ENCODE results near the gene GSG1L.

- PRO-cap = no peak
Observed at GRCh38 chr16:25065007-25065466, 46.5 kb upstream of the LCMT1 start.

DNA sequence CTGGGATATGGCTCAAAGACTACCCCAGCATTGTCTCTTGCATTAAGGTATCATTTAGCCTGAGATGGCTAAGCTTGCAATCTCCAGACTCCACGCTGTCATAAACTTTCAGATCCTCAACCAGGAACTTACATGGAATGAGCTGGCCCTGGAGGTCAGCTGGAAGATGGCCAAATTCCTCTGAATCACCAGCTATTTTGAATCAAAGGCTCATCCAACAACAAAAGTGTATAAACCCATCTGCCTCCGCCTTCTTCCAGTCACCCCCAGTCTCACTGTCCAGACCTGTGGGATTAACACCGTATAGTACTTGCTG is 2.0 kb upstream of the LCMT1 start:
- PRO-cap = no peak

- PRO-cap = no peak
Observed at GRCh38 chr16:26032641-26033136, 340.9 kb downstream of the HS3ST4 start.

GRCh38 chr16:27179247-27180012 is 23.9 kb upstream of the KDM8 start:
- PRO-cap = no peak

DNA sequence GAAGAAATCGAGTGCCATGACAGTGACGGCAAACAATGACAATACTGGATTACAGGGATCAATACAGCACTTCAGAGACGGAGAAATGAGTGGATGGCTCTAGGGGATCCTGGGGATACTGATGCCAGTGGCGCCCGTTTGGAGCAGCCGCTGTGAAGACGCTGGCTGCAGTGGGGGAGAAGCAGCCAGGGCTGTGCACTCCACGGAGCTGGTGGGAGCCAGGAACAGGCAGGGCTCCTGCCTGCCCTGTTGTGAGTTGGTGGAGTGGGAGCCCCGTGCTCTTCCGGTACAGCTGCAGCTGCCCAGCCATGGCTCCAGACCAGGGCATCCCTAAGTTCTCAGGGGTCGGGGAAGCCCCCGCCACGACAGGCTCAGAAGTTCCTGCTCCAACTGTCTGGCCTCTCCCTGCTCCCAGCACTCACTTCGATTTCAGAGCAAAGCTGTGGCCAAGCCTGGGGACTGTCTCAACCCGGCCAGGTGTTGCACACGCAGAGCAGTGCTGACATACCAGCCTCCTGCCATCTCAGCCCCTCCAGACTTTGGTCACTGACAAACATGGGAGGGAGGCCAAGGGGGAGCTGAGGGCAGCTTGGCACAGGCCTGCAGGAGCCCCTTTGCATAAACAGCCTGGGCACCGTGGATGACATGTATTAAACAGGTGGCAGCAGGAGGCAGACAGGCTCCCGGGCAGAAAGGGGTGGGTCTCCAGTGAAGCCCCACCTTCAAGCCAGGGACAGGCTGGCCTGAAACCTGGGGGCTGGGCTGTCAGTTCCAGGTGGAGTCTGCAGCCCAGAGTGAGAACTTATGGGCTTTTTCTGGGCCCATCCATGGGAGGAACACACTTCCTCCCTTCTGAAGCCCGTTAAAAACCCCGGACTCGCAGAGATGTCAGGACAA is 13.9 kb upstream of the KDM8 start:
- PRO-cap = no peak

GRCh38 chr16:27196027-27196350 is 7.3 kb upstream of the KDM8 start:
- PRO-cap = no peak

DNA sequence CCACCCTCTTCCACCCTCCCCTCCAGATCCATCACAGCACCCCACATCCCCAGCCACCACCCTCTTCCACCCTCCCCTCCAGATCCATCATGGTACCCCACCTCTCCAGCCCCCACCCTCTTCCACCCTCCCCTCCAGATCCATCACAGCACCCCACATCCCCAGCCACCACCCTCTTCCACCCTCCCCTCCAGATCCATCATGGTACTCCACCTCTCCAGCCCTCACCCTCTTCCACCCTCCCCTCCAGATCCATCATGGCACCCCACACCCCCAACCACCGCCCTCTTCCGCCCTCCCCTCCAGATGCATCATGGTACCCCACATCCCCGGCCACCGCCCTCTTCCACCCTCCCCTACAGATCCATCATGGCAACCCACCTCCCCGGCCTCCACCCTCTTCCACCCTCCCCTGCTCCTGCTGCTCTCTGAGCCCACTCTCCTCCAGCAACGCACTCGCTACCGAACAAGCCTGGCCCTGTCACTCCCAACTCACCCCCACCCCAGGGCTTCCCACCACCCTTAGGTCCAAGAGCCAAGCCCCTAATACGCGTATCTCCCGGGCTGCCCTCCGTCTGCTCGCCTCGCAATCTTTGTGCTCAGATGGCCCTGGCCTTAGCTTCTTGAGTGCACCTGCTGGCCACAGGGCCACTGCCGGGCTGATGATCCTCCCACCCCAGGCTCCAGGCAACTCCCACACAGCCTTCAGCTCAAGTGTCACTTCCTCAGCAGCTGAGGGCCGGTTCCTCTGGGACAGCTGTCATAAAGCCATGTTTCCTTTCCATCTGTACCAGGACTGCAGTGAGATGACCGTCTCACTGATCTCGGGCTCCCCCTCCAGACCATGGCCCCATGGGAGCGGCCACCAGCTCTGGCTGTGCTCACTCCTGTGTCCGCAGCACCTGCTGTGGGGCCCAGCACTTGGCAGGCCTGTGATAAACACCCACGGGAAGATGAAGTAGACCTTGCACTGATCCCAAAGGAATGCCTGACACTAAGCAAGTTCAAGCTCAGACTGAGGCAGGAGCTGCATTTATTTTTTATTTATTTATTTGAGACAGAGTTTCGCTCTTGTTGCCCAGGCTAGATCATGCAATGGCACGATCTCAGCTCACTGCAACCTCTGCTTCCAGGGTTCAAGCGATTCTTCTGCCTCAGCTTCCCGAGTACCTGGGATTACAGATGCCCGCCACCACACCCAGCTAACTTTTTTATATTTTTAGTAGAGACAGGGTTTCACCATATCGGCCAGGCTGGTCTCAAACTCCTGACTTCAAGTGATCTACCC is 25.7 kb downstream of the KDM8 start:
- PRO-cap = no peak

DNA sequence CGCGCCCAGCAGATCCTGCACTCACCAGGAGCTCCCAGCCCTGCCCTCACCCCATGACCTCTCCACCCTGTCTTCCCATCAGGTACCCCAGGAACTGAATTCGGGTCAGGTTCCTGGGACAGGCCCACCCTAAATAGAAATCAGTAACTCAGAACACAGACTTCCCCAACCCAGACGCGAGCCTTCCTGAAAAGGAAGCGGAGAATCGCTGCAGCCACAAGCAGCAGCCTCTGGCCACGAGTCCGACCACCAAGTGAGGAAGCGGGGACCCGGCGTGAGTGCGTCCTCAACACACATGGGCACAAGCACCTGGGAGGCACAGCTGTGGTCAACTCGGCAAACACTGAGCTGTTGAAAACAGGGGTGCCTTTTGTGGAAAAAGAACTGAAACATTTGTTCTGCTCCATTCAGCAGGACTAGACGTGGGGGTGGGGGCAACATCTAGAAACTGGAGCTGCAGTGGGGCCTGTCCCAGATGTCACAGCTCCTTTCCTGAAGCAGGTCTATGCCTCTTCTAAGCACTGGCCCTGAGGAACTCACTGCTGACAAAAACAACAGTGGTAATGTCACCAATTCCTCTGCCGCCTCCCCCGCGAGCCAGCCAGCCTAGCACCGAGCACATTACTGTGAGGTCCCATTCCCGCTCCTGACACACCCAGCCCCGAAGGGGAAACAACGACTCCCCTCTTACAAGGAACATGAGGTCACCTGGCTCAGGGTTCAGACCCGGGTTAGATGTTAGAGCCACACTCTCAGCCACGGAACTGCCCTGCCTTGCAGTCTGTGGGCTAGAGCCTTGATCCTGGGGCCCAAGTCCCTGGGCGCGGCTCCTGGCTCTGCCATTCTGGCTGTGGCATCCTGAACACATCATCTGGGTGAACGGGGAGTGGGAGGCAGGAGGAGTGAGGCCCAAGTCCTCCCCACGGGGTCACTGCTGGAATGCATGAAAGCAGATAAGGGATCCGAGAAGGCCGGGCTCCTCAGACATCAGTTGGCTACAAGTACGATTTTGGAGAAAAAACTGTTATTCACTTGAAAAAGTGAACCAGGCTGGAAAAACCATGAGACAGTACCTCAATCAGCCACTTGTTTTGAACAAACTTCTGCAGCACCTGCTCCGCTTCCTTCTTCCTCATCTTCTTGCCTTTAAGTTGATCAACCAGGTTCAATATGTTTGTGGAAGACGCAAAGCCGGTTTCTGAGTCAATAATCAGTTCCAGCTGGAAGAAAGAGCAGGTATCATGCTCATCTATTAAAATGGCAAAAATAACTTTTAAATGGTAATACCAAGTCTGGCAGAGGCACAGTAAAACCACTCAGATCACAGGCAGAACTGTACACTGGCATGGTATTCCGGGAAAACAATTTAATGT is 29.1 kb downstream of the KDM8 start:
- PRO-cap = no peak

GRCh38 chr16:27362219-27363223 is 39.5 kb upstream of the IL21R start:
- PRO-cap = no peak

DNA sequence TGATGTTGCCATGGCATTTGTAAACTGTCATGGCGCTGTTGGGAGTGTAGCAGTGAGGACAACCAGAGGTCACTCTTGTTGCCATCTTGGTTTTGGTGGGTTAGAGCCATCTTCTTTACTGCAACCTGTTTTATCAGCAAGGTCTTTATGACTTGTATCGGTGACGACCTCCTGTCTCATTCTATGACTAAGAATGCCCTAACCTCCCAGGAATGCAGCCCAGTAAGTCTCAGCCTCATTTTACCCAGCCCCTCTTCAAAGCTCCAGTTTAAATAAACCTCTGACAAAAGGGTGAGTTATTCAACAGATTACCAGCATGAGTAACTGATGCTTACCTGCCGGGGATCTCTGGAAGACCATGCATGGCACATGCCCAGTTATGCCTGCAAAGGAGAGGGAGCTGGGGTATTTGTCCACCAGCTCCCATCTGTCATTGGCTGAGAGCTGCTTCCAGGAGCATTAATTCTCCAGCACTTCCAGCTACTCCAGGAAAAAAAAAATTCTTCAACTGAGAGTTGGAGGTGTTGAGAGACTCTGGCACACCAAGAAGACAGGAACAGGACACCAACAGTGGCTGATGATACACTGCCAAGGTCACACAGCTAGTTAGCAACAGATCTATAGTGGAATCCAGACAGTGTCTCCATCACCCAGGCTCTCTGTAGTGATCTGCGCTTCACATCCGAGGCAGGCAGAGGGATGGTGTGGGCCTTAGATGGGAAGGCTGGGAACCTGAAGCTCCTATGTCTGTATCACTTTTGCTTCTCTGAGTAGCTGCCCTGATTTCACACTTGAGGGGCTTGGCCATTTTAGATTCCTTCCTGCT is 36.5 kb upstream of the IL21R start:
- PRO-cap = no peak

DNA sequence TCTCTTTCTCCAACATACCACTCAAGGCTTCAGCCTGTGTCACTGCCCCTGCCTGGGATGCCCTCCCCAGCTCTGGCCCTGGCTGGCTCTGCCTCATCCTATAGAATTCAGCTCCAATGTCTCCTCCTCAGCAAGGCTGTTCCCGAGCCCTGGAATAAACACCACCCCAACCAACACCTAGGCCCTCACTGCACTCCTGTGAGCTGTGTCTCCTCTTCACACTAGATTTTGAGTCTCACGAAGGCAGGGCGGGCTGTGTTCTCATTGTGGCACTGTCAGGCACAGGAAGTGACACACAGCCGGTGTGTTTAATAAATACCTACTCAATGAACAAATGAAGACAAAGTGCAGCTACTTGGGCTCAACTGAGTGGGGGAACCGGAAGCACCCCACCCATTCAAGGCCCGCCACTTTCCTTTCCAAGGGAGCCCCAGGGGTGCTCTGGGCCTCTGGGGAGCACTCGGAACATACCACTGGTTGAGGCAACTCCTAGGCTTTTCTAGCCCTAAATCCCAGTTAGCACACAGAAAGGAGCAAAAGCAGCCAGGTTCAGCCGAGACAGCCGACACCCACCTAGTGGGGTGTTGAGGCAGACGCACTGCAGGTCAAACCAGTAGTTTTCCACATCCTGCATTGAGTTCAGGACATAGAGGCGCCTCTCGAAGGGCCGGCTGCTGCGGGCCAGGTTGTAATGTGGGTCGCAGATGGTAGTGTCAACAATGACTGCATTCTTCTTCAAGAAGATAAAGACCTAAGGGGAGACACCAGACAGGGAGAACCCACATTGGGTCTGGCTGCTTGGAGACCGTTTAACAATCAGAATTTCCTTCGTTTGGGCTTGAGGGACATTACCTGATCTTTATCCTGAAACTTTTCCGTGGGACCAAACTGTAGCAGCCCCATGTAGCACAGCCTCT is 57.7 kb downstream of the GTF3C1 start:
- PRO-cap = unidirectional peak, minus-strand start at position 230 of the sequence

DNA sequence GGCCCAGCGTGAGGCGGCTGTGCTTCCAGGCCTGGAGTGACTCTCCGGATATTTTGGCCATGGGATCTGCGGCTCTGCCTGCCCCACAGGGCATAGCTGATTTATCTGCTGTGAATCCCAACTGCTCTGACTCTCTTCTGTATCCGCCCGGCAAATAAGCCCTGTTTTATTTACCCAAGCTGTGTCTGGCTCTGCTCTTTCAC is 33.4 kb downstream of the GTF3C1 start:
- PRO-cap = no peak

DNA sequence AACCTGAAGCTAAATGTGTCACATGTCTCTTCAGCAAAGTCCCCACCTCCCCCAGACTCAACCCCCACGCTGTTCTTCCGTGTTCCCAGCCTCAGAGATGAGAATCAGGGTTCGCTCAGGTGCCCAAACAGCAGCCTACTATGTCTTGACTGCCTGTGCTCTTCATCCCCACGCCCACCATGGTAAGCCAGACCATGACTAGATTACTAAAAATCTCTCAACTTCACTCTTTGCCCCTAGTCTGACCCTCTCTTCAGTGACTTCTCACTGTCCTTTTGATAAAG is 2.4 kb downstream of the GTF3C1 start:
- PRO-cap = no peak

DNA sequence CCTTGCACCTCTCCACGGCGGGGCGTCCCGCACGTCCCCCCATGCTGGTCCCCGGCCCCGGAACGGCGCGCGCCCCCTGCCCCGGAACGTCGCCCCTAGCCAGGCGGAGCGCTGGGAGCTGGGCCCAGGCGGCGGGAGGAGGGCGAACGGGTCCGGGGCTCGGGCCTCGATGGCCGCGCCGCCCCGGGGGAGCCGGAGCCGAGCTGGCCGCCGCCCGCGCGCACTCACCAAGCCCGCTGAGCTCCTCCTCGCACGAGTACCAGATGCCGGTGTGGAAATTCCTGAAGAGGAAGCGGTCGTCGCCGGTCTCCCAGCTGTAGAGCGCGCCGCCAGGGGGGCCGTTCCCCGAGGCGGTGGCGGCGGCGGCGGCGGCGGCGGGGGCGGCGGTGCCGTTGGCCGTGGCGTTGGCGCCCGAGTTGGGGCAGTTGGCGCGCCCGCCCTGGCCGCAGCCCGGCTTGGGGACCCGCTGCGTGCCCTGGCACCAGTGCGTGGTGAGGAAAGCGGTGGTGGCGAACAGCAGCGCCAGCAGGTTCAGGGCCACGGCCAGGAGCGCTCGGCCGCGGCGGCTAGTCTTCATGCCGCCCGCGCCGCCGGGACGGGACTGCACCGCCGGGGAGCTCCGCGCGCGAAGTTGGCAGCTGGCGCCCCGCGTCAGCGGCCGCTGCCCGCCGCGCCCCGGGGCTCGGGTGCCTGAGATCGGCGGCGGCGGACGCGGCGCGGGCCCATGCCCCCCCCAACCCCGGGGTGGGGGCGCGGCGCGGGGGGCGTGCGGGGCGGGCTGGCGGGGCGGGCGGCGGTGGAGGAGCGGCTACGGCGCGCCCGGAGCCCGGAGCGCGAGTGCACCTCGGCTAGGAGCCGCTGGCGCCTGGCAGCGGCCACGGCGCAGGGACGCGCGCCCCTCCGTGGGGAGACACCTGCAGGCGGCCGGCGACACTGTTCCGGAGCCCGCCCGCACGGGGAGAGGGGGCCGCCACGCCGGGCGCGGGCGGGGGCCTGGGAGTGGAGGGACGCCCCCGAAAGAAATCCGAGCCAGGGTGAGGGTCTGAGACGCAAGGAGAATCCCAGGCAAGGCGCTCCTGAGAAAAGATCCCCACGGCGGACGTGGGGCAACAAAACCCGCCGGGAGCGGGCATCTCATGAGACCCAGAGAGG is at the start of gene GSG1L:
GSG1L (minus strand) TSS at position 867 of the 1,152 bp plus-strand sequence.
- PRO-cap = no peak

- PRO-cap = no peak
Observed at GRCh38 chr16:28140898-28141616, 70.7 kb downstream of the XPO6 start.

- PRO-cap = no peak
Observed at GRCh38 chr16:28155280-28156675, 56.0 kb downstream of the XPO6 start.

DNA sequence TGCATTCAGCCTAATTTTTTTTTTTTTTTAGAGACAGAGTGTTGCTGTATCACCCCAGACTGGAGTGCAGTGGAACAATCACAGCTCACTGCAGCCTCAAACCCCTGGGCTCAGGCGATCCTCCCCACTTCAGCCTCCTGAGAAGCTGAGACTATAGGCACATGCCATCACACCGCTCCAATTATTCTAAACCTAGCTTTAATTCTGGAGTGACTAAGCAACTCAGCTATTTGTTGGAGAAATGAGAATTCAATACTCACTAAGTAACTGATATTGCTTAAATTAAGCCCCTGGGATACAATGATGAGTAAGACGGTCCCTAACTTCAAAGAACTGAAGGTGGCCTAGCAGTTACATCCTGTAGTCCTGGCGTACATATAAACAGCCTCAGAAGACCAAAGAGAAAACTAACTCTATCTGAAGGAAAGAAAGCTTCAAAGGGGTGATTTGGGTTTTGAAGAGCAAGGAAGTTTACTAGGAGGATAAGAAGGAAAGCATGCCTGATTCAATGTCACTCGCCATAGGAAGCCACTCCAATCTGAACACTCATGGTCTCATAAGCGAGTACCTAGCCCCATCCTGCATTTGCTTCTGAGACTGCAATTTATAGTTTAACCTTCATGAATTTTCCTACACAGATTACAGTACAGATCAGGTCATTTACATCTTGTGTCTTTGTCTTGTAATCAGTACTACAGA is 25.0 kb downstream of the XPO6 start:
- PRO-cap = no peak

- PRO-cap = no peak
Observed at GRCh38 chr16:28526522-28526857, 12.3 kb downstream of the NUPR1 start.

- PRO-cap = no peak
Observed at GRCh38 chr16:28868668-28869386, 5.2 kb downstream of the SH2B1 start.

DNA sequence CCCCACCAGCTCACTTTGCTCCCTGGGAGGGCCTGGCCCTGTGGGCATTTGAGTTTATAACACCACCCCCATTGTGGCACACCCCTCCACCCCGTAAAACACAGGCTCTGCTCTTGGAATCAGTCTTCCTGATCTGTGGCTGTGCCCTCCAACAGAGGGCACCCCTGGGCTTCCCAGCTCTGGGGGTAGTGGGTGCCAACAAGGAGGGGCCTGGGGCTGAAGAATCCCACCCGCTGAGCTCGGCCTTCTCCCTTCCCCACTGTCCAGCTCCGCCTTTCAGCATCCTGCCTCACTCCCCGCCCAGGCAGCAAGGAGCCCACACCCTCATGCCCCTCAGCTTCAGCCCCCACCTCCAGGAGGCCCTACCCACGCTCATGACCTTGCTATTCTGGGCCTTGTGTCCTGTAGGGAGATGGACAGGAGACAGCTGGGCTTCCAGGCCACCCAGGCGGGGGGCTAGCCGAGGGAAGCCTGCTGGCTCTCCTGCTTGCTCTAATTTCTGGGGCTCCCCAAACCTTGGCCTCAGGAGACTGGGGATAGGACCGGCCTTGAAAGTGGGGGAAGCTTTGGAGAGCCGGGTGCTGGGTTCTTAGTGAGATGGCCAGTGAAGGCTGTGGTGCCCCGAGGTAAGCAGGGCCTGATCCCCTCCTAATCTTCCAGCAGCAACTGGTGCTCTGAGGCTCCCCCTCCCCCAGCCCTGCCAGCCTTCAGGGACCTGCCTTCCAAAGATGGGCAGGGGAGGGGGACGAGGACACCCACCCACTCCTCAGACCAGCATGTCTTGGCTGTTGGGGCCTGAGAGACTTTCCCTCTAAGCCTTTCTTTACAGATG is 2.9 kb upstream of the ATP2A1 start:
- PRO-cap = no peak